Prostate gland (tissue), 2 donors: ENCODE measurements around a stretch of chr16.

GRCh38 chr16:20897977-20898750, 2.0 kb downstream of the DCUN1D3 start:
- PRO-cap = no peak
- RAMPAGE, long total RNA, 2 experiments = no peak in any of the 2 experiments

- PRO-cap = no peak
- RAMPAGE, long total RNA, 2 experiments = no peak in any of the 2 experiments
Measured at GRCh38 chr16:20929882-20930362, 29.4 kb downstream of the LYRM1 start.

- PRO-cap = no peak
- RAMPAGE, long total RNA, 2 experiments = no peak in any of the 2 experiments
Measured at GRCh38 chr16:21048612-21048811, 102.1 kb downstream of the DNAH3 start.

DNA sequence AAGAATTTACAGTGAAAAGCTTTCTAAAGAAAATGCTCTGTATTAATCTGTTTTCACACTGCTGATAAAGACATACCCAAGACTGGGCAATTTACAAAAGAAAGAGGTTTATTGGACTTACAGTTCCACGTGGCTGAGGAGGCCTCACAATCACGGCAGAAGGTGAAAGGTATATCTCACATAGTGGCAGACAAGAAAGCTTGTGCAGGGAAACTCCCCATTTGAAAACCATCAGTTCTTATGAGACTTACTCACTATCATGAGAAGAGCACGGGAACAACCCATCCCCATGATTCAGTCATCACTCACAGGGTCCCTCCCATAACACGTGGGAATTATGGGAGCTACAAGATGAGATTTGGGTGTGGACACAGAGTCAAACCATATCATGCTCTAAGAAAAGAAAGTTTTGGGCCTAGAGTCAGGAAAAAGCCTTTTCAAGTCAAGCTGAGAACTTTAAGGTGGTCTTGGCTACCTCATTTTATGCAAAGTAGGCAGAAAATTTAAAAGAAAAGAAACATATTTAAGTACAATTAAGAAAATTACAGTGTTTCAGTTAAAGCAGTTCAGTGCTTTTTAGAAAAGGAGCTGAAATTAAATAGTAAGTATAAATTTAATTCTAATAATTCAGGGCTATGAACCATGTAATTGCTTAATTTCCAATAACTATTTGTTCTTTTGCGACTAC, 24.9 kb upstream of the CRYM start:
- PRO-cap = no peak
- RAMPAGE, long total RNA, 2 experiments = no peak in any of the 2 experiments

GRCh38 chr16:21501310-21501513, 98.2 kb upstream of the METTL9 start:
- PRO-cap = no peak
- RAMPAGE, long total RNA, 2 experiments = no peak in any of the 2 experiments

GRCh38 chr16:21520850-21521195, 78.6 kb upstream of the METTL9 start:
- PRO-cap = no peak
- RAMPAGE, long total RNA, 2 experiments = no peak in any of the 2 experiments

DNA sequence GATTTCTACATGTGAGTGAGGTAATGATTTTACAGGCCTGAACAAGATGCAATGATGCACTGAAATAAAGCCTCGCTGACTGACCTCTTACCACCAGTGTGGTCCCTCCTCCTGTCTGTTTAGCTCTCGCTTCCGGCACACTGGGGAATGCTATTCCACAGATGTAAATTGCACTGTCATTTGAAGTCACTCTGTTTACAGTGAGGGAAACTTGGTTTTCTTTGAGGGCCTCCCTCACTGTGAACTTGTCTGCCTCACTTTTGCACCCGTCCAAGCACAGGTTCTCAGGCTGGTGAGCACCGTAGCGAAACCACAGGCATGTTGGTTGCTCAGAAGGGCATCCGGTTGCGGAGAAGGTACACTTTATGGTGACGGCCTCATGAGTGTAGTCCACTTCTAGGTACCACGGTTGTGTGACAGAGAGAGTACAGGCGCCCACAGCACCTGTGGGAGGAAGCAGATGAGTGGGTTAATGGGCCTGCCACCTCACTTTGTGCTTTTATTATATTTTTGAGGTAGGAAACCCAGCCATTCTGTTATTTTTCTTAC, 5.3 kb downstream of the IGSF6 start:
- PRO-cap = no peak
- RAMPAGE, long total RNA, 2 experiments = no peak in any of the 2 experiments

- PRO-cap = no peak
- RAMPAGE, long total RNA, 2 experiments = no peak in any of the 2 experiments
Measured at GRCh38 chr16:21790526-21790844, 67.1 kb downstream of the NPIPB4 start.

DNA sequence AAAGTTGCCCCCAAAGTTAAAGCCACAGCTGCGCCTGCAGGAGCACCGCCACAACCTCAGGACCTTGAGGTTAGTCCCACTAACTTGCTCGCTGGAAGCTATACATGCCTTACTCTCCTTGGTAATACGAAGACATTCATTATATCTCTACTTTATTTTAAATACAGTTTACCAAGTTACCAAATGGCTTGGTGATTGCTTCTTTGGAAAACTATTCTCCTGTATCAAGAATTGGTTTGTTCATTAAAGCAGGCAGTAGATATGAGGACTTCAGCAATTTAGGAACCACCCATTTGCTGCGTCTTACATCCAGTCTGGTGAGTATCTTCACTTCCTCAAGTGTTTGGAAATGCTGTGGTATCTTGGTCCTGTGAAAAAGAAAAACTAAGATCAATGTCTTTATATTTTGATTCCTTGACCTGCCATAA, 4.1 kb downstream of the UQCRC2 start:
- PRO-cap = no peak
- RAMPAGE, long total RNA, 2 experiments = no peak in any of the 2 experiments

DNA sequence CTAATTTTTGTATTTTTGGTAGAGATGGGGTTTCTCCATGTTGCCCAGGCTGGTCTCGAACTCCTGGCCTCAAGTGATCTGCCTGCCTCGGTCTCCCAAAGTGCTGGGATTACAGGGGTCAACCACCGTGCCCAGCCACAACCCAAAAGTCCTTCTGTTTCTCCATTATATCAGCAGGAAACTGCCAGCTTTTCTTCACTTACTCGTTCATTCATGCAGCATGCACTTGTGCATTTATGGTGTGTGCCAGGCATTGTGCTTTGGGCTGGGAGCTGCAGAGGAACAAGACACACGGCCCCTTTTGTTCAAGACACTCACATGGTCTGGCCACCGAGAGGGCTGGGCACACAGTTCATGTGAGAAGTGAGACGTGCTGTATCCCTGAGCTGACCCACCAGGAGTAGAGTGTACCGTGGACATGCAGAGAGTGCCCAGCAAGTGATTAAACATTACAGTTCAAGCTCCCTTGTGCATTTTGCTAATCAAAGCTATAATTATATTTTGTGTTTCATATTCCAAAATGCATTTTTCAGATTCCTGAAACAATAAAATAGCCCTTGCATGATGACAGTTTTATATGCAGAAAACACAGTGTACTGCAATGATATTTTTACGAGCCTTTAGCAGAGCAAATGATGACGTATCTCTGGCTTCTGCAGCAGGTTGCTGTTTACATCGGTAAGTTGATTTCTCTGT, 5.7 kb downstream of the EEF2K start:
- PRO-cap = unidirectional peak, minus-strand start at position 325 of the sequence; unidirectional peak, minus-strand start at position 429 of the sequence
- RAMPAGE, long total RNA, 2 experiments = no peak in any of the 2 experiments

DNA sequence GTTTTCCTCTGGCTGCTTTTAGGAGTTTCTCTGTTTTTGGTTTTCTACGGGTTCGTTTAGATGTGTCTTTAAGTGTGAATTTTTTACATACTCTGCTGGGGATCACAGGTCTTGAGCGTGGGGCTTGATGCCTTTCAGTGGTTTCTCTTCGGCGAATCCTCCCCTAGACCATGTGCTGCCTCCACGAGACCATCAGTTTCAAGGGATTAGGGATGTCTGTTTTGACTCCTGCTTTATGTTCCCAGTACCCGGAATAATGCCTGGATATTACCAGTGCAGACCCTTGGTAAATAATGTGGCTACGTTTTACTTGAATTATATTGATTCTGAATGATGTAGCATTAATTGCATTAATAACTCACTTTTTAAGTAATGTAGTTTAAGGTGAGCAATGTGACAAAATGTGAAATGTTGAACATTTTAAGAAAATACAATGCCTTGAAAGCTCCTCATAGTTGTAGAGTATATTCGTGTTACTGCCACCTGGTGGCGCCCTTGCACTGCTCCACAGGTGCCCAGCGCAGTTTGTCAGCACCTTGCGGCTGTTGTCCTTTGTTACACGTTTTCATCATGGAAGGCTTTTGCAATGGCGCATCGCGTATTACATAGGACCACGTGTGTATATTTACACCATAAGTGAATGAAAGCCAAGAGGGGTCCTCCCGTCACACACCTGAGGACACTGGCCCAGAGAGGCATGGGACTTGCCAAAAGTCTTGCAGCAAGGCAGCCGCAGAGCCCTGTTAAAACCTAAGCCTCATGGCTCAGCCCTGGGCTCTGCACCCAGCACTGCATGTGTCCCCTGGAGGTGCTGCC, 23.9 kb downstream of the POLR3E start:
- PRO-cap = no peak
- RAMPAGE, long total RNA, 2 experiments = no peak in any of the 2 experiments

- PRO-cap = no peak
- RAMPAGE, long total RNA, 2 experiments = no peak in any of the 2 experiments
Measured at GRCh38 chr16:22322734-22323290, 25.6 kb downstream of the POLR3E start.

DNA sequence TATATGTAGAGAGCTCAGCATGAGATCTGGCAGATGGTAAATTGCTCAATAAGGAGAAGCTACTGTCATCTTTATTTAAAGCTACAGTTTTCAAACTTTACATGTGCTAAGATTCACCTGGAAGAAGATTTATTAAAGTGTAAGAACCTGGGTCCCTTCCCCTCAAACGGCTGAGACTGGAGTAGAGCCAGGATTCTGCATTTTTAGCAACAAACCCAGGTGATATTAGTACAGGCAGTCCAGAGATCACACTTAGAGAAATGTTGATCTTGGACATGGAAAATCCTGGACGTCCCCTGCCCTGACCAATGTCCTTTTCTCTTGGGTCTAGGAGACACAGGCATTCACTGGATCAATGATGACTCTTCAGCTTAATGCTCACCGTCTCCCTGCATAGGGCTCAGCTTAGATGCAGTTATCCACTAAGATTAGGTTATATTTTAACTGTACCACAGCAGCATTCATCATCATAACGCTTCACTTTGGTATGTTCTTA, 20.4 kb downstream of the CDR2 start:
- PRO-cap = no peak
- RAMPAGE, long total RNA, 2 experiments = no peak in any of the 2 experiments

GRCh38 chr16:22357572-22358789, 16.4 kb downstream of the CDR2 start:
- PRO-cap = no peak
- RAMPAGE, long total RNA, 2 experiments = no peak in any of the 2 experiments

DNA sequence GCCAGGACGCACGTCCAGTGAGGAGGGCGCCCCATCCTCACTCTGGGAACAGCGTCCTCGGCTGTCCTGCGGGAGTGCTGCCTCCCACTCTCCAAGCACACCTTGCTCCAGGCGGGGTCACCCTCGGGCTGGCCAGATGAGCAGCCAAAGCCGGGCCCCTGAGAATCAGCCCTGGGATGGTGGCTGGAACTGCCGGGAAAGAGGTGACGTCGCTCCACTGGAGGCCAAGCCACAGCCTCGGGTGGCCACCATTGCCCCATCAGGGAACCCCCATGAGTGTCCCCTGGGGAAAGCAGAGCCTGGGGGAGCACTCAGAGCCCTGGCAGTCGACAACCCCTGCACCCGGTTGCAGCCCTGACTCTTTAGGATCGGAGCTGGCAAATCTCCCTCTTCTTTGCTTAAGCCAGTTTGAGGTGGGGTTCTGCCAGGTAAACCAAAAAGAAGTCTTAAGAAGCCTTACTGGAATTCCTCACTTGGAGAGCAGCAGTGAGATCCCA, 51.1 kb upstream of the CDR2 start:
- PRO-cap = no peak
- RAMPAGE, long total RNA, 2 experiments = start-site peak on the minus strand in 1 of 2 experiments, centred at position 244 of the sequence, 27 reads per replicate

GRCh38 chr16:22635151-22635843, 124.6 kb downstream of the NPIPB5 start:
- PRO-cap = no peak
- RAMPAGE, long total RNA, 2 experiments = no peak in any of the 2 experiments

DNA sequence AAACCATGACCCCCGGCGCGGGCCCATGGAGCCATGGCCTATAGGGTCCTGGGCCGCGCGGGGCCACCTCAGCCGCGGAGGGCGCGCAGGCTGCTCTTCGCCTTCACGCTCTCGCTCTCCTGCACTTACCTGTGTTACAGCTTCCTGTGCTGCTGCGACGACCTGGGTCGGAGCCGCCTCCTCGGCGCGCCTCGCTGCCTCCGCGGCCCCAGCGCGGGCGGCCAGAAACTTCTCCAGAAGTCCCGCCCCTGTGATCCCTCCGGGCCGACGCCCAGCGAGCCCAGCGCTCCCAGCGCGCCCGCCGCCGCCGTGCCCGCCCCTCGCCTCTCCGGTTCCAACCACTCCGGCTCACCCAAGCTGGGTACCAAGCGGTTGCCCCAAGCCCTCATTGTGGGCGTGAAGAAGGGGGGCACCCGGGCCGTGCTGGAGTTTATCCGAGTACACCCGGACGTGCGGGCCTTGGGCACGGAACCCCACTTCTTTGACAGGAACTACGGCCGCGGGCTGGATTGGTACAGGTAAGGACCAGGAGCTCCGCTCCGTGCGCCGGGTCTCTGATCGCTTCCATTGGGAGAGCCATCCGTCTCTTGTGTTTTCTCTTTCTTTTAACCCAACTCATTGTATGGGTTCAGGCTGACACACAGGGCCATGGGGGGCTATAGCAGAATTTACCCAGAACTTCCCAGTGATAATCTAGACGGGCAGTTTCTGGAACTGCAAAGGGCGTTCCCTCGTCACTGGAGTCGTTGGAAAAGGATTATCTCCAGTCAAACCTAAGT, 805 bp downstream of the HS3ST2 start:
- PRO-cap = no peak
- RAMPAGE, long total RNA, 2 experiments = start-site peak on the minus strand in 1 of 2 experiments, centred at position 214 of the sequence, 8 reads per replicate

- PRO-cap = no peak
- RAMPAGE, long total RNA, 2 experiments = no peak in any of the 2 experiments
Measured at GRCh38 chr16:23131762-23132297, 17.4 kb downstream of the USP31 start.

GRCh38 chr16:23132298-23132618, 17.0 kb downstream of the USP31 start:
- PRO-cap = unidirectional peak, plus-strand start at chr16:23132447
- RAMPAGE, long total RNA, 2 experiments = no peak in any of the 2 experiments

GRCh38 chr16:23279636-23280250, 22.4 kb upstream of the SCNN1B start:
- PRO-cap = bidirectional peak, plus-strand start at chr16:23280116, minus-strand start at chr16:23279866
- RAMPAGE, long total RNA, 2 experiments = no peak in any of the 2 experiments